Left lung (tissue), 1 donor: Measurements from ENCODE around the genes DENND4A and MEGF11.

DNA sequence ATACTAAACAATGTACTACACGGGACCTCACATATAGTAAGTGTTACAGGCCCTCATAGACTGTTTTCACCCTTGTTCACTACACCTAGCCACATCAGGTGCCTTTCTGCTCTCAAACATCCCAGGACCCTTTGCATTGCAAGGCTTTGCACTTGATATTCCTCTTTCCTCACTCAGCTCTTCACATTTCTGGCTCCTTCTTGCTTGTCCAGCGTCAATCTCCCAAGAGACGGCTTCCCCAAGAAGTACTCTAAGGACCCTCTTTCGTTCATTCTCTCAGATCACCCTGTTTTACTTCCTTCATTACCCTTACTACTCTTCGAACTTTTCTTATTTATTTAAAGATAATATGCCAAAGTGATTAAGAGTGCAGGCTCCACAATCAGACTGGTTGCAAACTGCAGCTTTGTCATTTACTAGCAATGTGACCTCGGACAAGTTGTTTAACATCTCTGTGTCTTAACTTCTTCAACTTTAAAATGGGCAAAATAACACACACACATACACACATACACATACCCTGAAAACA lies 9.9 kb downstream of the DENND4A start:
- PRO-cap: no peak

- PRO-cap: bidirectional peak, plus-strand start at chr15:65792447, minus-strand start at chr15:65792293
Measured at GRCh38 chr15:65791955-65793132, at the start of gene DENND4A. TSS of gene DENND4A (minus strand) at chr15:65792293.

DNA sequence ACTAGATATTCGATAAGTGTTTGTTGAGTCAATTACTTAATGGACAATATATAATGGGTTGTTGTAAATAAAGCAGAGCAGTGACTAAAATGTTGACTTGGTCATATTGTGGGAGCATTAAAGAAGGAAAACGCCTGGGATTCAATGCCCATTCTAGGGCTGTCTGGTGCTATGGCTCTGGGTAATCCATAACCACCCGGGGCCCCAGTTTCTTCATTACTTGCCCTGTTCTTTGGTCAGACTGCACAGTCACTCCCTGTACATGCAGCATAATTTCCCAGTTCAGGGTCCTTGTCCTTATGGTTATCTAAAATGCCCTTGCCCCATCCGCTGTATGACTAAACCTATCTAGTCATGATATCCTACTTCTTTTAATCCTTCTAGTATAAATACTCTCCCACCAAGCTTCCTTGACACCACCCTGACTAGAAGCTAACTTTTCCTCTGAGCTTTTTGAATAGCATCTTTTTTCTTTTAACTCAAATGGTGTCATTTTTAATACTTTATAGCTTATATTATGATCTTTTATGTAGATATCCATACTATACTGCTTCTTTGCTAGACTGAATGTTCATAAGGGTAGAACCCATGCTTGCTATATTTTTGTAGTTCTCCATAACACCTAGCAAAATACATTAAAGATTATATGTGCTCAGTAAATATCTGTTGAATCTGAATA lies 27.6 kb upstream of the DENND4A start:
- PRO-cap: no peak

- PRO-cap: no peak
Measured at GRCh38 chr15:65828522-65829130, 36.5 kb upstream of the DENND4A start.

DNA sequence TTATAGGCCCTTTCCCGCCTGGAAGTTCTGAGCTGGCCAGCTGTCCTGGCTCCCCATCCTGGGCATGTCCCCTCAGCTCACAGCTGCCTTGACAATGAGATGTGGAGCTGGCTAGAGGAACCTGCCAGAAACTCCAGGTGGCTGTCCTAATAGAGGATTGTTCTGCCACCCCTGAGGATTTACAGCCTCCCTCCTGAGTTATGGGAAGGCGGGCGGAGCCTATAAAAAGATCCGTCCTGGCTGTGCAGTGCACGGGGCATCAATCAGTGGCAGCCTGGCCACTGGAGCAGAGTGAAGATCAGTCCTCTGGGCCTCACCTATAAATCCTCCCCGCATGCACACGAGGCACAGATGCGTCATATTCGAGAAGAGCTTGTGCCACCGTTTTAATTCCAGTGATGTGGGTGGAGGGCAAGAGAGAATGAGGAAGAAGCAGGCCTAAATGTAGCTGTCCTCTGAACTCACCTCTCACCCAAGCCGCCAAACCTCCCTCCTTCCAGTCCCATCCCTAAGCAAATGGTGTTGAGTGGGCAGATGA lies 90.0 kb downstream of the MEGF11 start:
- PRO-cap: no peak

DNA sequence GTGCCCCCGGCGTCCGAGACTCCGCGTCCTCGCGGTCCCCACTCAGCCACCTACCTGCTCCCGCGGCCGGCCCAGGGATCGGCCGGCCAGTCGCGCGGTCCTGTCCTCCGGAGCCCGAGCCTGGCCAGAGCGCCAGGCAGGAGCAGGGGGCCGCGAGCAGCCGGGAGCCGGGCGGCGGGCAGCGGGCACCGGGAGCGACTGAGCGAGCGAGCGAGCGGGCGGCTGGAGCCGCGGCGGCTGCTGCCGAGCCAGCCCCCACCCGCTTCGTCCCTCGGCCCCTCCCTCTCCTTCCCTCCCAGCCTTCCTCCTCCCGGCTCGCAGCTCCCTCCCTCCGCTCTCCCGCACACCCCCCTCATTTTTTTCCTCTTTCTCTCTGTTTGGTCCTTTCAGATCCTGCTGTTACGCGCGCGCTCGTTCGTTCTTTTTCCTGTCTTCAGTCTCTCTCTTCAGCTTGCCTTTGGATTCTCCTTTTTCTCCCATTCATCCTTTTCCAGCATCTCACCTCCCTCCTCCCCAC lies at the start of gene MEGF11:
Gene MEGF11, minus strand, starts transcription at position 200 of the 517 bp plus-strand sequence.
- PRO-cap: unidirectional peak, minus-strand start at position 200 of the sequence; unidirectional peak, minus-strand start at position 328 of the sequence

DNA sequence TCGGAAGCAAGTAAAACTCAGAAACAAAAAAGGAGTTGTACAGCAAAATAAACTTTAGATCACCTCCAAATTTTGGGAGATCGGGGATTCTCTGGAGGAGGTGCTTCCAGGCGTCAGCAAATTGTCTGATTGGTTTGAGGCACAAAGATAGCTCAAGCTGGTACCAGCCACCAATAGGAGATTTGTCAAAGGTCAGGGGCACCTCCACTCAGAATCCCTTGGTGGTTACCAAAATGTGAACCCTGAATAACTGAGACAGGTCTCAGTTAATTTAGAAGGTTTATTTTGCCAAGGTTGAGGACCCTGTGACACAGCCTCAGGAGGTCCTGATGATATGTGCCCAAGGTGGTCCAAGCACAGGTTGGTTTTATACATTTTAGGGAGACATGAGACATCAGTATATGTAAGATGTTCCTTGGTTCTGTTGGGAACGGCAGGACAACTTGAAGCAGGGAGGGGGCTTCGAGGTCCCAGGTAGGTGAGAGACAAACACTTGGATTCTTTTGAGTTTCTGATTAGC lies 27.0 kb downstream of the SNAPC5 start:
- PRO-cap: no peak

- PRO-cap: no peak
Measured at GRCh38 chr15:66472123-66472695, 25.4 kb downstream of the SNAPC5 start.

GRCh38 chr15:66491687-66492729 lies 5.6 kb downstream of the SNAPC5 start:
- PRO-cap: no peak

DNA sequence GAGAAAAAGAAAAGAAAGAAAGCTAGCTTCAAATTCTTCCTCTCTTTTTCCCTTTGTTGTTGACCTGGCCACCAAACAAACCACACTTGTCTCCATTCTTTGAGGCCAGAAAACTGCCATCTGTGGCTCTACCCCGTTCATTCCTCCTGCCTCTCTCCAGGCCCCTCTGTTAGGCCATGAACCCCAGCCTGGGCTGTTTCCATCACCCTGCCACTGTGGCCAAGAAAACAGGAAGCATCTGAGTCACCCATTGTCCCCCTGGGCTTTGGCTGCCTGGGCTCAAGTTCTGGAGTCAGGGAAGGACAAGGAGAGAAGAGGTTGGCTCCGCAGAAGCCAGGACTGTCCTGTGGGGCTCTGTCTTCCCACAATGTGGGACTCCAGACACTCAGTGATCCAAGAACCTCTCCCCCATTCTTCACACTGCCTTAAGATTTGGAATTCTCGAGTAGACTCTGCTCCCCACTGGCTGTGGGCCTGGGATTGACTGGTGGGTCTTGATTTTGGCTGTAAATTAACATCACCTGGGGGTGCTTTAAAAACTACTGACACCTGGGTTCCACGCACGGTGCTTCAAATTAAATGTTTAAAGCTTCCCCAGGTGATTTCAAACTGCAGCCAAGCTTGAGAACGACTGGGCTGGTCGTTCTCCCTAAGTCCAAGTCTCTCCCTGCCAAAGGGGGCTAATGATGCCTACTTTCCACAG lies 14.9 kb upstream of the LCTL start:
- PRO-cap: no peak

- PRO-cap: no peak
Measured at GRCh38 chr15:66657463-66657855, 44.6 kb upstream of the SMAD6 start.

DNA sequence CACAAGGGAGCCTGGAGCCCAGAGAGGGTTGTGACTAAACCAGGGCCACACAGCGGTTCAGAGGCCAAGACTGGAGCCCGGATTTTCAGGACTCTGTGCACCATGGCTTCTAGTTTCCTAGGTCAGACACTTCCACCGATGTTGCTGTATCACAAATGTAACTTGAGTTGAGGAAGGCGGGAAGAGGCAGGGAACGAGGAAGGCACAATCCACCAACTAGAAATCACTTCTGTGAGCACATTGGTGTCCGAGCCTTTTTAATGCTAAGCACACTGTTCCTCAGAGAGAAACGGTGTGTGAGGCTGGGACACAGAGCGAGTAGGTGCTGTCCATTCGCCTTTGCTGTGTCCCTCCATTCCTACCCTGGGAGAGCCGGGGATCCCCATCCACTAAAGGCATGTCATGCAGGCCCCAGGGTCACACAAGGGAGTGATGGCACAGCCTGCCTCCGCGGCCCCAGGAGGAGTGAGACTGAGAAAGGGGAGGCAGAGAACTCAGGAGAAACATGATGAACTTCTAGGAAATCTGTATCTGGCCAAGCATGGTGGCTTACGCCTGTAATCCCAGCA lies 30.5 kb upstream of the SMAD6 start:
- PRO-cap: no peak

DNA sequence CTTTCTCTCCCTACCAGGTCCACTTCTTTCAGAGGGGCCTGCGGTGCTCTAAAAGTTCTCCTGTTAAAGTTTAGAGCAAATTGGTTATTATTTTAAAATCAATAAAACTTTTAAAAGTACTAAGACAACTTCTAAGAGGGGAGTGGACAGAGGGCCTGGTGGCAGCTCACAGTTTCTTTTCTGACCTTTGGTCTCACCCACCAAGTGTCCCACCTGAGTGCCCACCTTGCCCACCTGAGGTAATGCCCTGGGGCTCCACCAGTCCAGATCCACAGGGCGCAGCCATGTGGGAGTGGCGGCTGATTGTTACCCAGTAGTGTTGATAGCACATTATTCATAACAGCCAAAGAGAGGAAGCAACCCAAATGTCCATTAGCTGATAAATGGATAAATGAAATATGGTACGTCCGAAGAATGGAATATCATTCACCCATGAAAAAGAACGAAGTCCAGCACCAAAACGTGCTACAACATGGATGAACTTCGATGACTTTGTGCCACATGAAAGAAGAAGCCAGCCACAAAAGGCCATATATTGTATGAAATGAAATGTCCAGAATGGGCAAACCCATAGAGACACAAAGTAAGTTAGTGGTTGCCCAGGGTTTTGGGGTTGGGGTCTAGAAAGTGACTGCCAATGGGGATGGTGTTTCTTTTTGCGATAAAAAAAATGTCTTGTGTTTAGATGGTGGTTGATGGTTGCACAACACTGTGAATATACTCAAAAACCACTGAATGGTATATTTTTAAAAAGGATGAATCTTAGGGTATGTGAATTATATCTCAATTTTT lies 6.3 kb downstream of the SMAD6 start:
- PRO-cap: no peak

DNA sequence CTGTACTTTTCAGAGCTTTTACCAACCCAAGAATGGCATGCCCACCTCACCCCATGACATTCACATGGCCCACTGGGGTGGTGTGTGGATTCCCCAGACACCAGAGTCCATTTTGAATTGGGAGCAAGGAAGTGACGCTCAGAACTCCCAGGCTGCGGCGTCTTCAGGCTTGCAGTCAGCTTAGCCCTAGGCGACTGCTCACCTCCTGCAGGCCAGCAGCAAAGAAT lies 59.7 kb downstream of the SMAD6 start:
- PRO-cap: no peak

- PRO-cap: no peak
Measured at GRCh38 chr15:66774055-66774763, 72.2 kb downstream of the SMAD6 start.

DNA sequence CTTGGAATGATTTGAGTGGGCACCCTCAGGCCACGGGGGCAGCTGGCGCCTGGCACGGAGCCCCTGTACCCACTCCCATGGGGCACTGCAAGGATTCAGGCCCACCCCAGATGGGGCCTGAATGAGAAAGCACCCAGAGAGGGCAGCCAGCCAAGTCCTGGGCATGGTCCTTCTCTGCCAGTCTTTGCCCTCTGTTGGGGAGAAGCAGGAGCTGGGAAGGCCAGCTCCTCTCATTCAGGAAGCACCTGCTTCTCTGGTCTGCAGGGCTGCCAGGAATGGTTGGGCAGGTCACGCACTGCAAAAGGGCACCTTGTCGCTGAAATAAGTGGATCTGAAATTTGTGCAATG lies 148.5 kb downstream of the SMAD6 start:
- PRO-cap: no peak

- PRO-cap: no peak
Measured at GRCh38 chr15:66865939-66866723, 164.1 kb downstream of the SMAD6 start.

DNA sequence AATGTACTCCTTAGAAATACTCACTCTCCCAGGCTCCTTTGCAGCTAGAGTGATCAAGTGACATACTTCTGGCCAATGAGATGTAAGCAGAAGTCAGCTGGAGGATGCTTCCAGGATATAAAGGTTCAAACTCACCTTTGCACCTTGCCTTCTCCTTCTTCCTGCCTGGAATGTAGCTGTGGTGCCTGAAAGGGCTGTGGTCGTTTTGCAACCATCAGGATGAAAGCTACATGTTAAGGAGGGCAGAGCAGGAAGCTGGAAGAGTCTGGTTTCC lies 126.9 kb upstream of the SMAD3 start:
- PRO-cap: no peak

DNA sequence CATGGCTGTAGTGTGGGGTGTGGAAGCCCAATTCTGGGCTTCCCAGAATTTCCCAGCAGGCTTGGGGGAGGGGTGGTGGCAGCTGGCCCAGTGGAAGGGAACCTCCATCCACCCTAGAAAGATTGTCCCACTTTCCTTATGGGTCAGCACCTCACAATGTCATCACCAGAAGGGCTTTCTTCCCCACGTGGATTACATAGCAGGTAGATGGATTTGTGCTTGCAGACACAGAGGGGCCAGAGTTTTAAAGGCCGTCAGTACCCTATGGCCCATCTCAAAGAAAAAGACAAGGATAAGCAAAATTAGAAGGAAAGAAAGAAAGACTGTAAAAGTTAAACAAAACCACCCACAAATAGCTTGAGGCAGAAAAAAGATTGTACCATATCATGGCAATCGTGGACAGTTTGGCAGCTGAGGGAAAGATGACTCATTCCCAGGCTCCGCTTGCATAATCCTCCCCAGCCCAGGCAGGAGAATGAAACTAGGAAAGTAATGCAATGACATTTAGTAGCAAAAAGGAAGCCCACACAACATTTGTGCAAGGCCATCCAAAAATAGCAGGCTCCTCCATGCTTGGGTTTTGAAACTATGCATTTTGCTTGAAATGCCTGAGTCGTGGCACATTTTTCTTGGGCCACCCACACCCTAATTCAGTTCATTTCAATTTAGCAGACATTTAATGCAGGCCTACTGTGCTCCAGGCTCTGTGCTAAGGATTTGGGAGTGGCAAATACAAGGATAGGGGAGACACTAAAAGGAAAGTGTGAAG lies 41.1 kb upstream of the SMAD3 start:
- PRO-cap: no peak

DNA sequence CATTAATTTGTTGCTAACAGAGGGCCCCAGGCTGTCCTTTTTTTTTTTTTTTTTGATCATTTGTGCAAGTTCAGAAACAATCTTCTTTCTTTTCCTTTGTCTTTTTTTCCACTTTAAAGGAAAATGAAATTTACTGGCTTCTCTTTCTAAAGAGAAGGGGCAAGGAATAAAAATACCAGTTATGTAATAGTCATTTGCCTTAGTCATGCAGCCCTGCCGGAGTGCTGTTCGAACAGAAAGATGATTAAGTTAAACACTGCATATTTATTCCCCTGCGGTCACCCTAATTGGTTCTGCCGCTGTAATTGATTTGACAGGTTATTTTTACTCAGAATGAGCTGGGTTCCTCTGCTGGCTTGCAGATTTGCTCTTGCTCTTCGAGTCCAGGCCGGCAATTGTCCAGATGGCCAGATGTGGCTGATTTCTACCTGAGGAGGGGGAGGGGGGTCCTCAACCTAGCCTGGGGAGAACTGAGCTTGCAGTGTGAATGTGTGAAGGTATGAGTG lies 23.5 kb upstream of the SMAD3 start:
- PRO-cap: no peak